PFSK-1 (cell line): Measurements from ENCODE around the genes MFNG, CARD10 and EIF3L.

- RRBS, result no CpG with 5 or more reads among the region's 35 CpGs
Observed at GRCh38 chr22:36684859-36685814, 18.4 kb downstream of the CACNG2 start.

GRCh38 chr22:36786572-36786959 is 10.6 kb upstream of the IFT27 start:
- RRBS, result no CpG with 5 or more reads among the region's 8 CpGs

DNA sequence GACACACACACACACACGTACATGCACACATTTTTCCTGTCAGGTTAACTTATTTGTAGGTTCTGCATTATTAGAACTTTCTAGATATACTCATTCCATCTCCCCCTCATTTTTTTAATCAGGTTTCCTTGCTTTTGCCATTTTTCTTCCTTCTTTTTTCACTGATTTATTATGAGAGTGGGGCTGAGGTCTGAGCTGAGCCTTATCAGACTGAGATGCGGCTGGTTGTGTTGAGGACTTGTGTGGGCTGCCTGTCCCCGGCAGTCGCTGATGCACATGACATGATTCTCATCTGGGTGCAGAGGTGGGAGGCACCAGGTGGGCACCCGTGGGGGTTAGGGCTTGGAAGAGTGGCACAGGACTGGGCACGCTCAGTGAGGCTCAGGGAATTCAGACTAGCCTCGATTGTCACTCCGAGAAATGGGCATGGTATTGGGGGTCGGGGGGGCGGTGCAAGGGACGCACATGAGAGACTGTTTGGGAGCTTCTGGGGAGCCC is 25.3 kb downstream of the CSF2RB start:
- RRBS, result no CpG with 5 or more reads among the region's 11 CpGs

GRCh38 chr22:37187062-37187413 is 1.0 kb downstream of the C1QTNF6 start:
- RRBS, result no CpG with 5 or more reads among the region's 1 CpG

- RRBS, result 100% methylated on average over 1 of the region's 12 CpGs
Observed at GRCh38 chr22:37193584-37194269, 5.7 kb upstream of the C1QTNF6 start.

DNA sequence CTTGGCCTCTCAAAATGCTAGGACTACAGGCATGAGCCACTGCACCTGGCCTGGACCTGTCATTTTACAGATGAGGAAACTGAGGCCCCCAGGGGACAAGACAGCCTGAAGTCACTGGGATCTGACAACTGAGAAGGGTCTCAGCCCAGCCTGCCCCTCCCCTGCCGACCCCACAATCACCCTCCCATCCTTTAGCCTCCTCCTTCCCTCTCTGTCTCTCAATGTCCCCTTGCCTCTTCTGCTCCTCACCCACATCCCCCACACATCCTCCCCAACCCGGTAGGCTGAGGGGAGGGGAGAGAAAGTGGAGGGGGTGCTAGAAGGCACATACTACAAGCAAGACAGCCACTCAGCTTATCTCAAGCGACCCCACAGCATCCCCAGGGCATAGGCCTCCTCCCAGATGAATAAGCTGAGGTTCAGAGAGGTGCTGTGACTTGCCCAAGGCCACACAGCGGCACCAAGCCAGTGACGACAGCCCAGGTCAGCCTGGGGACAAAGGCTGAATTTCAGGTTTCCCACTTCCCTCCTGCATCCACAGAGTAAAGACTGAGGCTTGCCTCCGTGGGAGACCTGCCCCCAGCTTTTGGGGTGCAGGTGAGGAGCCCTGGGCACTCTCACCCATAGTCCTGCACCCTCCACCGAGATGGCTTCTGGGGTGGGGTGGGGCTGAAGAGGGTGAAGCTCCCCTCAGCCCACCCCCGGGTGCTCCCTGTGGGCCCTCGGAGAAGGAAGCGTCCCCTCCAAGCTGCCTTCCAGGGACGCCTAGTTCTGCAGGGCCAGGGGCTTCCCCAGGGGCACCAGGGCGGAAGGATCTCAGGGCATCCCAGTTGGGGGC is 601 bp downstream of the RAC2 start:
- RRBS, result no CpG with 5 or more reads among the region's 12 CpGs

GRCh38 chr22:37485731-37486737 is at the start of gene MFNG:
Gene MFNG (minus strand): TSS chr22:37486384.
- RRBS, result 34% methylated on average over 14 of the region's 40 CpGs

- RRBS, result no CpG with 5 or more reads among the region's 7 CpGs
Observed at GRCh38 chr22:37508734-37509324, 10.4 kb downstream of the CARD10 start.

DNA sequence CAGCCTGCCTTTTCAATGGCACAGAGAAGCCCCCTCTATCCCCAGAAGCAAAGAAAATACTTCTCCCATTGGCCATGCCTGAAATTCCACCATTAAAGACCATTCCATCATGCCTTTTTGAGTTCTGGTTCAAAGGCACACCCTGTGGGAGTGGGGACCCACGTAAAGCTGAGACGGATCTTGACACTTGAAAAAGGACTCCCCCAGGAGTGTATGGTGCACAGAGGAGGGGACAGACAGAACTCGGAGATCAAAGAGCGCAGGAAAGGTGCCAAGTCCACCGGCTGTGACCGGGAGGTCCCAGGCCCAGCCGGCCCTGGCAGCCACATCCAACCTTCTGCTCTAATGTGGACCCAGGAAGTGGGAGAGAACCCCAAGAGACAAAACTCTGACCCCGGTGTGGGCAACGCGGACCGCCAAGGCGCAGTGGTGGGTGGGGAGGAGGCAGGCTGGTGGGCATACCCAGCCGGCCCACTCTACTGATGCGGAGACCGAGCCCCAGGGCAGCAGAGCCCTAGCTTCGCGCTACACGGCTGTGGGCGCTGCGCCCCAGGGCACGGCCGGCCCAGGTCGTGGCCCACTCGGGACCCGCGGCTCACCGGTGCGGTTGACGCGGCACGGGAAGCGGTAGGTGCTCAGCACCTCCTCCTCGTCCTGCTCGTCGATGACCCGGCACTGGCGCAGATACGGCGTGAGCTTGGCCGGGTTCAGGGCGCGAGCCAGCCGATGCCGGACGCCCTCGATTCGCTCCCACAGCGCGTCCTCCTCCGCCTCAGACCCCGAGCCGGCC is 653 bp downstream of the CARD10 start:
- RRBS, result 1% methylated on average over 37 of the region's 52 CpGs

DNA sequence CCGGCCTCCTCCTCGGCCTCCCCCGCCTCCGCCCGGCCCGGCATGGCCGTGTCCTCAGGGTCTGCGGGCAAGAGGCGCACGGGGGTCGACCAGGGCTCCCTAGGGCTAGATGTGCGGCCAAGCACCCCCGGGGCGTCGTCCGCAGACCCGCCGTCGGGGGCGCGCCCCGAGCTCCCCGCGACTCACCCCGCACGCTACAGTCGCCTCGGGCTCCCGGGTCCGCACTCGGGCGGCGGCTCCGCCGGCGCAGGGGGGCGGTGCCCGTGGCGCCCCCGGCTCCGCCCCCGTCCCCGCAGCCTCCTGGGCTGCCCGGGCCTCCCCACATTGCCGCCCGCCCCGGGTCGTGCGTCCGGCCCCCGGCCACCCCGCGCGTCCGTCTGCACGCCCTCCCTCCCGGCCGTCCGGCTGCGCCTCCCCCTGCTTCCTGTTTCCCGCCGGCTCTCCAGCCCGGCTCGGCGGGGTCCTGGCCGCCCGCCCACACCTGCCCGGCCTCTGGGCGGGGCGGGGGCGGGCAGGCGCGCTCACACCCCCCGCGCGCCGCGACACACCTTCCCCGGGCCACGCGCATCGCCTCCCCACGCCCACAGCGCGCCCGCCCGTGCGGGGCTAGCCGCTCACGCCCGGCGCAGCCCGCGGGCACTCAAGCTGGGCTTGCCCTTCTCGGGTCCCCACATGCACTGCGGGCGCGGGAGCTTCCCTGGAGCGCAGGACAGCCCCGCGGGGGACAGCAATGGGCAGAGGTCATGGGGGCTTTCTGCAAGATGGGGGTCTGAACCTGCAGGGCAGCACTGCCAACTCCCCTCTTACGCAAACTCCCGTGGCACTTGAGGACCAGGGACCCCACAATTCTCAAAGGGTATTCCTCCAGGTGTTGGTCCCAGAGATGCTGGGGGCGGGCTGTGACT is at the start of gene CARD10:
TSS of gene CARD10 (minus strand) at position 259 of the 905 bp plus-strand sequence.
- RRBS, result 1% methylated on average over 59 of the region's 104 CpGs

GRCh38 chr22:37541672-37542396 is 18.4 kb upstream of the CDC42EP1 start:
- RRBS, result no CpG with 5 or more reads among the region's 10 CpGs

DNA sequence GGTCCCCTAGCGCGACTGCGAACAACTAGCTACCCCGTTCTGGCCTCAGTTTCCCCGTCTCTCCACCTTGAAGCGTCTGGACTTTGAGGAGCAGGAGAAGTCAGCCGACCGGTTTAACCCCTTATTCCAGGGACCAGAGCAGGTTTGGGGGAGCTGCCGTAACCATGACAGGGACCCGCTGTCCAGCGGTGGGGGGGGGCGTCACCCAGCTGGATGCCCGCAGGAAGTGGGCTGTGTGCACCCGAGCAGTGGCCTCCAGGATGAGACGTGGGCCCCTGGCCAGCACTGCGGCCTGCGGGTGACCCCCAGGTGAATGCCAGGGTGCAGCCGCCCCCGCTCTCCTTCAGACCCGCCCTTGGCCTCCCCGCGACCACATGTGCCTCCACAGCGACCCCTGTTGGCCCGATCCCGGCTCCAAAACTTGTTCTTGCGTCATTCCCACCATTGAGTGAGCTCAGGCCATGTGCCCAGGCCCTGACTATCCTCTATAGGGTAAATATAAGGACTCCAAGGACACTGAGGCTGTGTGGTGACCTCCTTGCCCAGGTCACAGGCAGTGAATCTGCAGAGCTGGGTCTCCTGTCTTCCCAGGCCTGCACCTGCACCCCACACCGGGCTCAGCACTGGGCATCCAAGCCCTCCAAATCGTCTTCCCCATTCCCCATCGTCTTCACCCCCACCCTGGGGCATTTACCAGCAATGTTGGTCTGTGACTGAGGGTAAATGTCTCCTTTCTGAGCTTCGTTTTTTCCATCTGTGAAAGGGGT is 1.4 kb downstream of the CDC42EP1 start:
- RRBS, result 49% methylated on average over 5 of the region's 30 CpGs

GRCh38 chr22:37618253-37618806 is 9.7 kb downstream of the GGA1 start:
- RRBS, result no CpG with 5 or more reads among the region's 15 CpGs

DNA sequence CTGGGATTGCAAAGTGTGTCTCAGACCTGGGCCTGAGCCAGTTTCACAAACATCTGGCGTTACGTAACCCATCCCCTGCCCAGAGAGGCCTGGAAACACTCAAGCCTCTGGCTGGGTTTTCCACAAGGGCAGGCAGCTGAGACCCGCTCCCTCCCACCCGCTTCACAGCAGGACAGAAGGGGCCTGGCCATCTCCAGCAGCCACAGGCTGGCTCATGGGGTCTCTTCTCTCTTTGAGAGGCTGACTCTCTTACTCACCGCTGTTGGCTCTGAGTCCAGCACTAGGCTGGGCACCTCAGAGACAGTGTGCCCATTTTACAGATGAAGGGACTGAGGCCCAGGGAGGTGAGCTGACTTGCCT is 44.5 kb downstream of the TRIOBP start:
- RRBS, result no CpG with 5 or more reads among the region's 5 CpGs

DNA sequence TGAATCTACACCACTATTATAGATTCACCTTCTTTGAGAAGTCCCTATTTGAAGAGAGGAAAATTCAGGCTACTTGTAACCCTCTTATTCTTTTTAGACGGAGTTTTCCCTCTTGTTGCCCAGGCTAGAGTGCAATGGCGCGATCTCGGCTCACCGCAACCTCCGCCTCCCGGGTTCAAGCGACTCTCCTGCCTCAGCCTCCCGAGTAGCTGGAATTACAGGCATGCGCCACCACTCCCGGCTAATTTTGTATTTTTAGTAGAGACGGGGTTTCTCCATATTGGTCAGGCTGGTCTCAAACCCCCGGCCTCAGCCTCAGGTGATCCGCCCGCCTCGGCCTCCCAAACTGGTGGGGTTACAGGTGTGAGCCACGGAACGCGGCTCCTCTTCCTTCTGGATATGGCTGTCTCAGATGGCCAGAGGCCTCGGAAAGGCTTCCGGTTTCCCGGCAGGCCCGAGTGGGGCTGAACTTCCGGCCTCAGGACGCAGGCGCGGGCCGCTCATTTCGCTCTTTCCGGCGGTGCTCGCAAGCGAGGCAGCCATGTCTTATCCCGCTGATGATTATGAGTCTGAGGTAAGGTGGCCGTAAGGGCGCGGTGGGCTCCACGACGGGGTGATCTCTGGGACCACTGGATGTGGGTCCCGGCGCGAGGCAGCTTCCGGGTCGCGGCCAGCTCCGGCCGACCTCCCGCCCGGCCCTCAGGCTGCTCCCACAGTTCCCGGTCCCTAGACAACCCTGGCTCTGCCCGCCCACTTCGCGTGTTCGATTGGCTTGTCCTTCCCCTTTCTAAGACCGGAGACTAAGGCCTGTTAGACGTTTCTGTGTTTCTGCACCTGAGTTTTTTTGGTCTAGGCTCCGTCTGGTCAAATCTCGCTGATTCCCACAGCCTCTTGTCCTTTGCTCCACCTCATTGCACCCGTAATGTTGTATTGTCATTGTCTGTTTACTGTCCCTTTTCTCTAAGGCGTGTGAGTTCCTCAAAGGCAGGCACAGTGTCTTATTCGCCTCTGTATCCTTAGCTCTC is at the start of gene EIF3L:
TSS of gene EIF3L (plus strand) at position 511 of the 1,025 bp plus-strand sequence.
- RRBS, result 2% methylated on average over 11 of the region's 61 CpGs

DNA sequence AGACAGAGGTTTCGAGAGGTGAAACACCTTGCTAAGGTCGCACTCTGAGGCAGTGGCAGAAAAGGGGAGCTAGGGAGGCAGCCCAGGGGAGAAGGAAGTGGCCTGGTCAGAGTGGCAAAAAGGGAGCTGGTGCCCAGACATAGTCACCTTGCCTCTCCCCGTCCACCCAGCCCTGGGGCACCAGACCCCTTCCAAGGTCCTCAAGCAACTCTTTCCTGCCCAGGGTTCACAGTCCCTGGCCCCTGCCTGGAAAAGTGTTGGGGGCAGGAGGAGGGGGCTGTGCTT is 4.3 kb downstream of the MICALL1 start:
- RRBS, result no CpG with 5 or more reads among the region's 3 CpGs

DNA sequence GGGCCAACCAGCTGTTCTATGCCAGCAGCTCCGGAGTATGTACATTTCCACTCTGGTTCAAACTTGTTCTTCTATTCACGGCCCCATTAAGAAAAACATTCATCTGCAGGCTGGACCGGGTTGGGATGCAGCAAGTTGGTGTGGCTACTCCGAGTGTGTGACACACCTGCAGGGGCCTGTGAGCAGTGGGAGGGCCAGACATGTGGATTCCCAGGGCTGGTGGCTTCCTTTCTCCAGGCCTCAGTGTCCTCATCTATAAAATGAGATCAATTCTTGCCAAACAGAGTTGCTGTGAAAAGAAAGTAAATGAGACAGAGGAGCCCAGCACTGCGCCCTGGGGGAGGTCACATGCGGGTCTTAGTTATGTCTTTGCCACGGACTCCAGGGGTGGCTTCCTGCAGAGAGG is 5.1 kb downstream of the MICALL1 start:
- RRBS, result 80% methylated on average over 2 of the region's 7 CpGs

DNA sequence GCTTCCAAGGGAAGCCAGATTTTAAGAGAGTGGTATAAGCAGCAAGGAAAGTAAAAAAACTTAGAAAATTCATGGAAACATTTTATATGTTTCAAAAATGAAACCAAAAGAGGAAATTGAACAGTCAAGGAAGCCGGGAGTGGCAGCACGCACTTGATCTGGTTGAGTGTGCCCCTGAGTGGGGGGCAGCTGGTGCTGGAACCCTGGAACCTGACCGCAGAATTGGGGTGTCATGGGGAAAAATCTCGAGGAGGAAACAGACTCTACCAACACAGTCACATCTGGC is 14.0 kb downstream of the MICALL1 start:
- RRBS, result no CpG with 5 or more reads among the region's 4 CpGs

DNA sequence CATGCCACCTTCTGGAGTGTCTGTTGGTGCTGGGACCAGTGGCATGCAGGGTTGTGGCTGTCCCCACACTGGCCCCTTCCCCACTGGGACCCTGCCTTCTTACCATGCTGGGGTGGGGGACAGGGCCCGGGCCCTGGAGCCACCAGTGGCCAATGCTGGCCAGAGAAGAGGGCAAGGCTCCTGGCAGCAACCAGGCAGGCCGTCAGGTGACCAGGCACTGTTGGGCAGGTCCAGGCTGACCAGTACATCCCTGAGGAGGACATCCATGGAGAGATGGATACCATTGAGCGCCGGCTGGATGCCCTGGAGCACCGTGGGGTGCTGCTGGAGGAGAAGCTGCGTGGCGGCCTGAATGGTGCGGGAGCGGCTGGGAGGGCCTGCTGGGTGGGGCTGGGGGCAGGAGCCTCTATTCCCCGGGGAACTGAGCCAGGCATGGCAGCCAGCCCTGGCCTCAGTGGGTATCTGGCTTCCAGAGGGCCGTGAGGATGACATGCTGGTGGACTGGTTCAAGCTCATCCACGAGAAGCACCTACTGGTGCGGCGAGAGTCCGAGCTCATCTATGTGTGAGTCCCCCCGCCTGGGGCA is 21.0 kb downstream of the C22orf23 start:
- RRBS, result no CpG with 5 or more reads among the region's 16 CpGs

DNA sequence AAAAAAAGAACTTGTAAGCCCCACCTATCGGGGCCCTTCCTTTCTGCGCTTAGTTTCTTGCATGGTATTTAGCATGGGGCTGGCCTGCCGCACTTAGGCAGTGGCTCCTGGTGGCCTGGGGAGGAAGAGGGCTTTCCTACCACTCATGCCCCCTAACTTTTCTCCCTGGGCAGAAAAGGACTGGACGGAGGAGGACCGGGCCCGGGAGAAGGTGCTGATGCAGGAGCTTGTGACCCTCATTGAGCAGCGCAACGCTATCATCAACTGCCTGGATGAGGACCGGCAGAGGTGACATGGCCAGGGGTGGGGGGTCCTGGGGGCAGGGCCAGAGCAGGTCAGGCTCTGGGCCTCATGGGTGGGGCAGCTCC is 16.5 kb downstream of the C22orf23 start:
- RRBS, result 99% methylated on average over 4 of the region's 9 CpGs